T47D (cell line): ENCODE measurements around a stretch of chr10.

GRCh38 chr10:91220986-91221823, 742 bp downstream of the PCGF5 start:
- RRBS: 2% methylated on average over 20 of the region's 38 CpGs

DNA sequence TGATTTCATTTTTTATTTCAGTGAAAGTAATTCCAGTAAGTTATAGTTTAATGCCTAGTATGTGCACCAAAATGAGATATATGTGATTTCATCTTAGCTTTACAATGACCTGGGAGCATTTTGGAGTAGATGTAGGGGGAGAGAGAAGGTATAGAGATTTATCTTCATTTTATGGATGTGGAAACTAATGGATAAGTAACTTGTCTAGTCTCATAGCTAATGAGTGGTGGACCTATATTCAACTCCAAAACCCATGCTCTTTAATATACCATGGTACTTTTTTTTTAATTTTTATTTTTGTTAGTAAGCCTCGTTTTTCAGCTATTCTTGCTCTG, 3.2 kb downstream of the PCGF5 start:
- RRBS: no CpG with 5 or more reads among the region's 1 CpG

GRCh38 chr10:91295490-91295836, 75.0 kb downstream of the PCGF5 start:
- RRBS: no CpG with 5 or more reads among the region's 5 CpGs

DNA sequence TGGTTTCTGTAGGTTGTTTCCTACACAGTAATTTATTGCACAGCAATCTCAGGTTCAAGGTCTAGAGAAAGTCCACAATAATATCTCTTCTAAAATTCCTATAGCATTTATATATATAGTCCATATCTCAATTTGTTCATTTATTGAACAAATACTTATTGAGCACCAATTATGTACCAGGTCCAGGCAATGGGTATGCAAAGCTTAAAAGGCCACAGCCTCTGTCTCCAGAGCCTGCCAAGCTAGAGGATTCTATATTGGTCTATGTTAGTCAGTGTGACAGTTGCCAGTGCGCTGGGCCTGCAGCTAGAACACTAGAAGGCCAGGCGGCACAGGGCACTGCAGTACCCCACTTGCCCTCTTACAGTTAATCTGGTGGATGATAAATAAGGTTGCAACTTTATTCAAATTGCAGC, 68.9 kb downstream of the PPP1R3C start:
- RRBS: no CpG with 5 or more reads among the region's 2 CpGs

- RRBS: no CpG with 5 or more reads among the region's 6 CpGs
Observed at GRCh38 chr10:91607404-91608330, 25.2 kb downstream of the PPP1R3C start.

DNA sequence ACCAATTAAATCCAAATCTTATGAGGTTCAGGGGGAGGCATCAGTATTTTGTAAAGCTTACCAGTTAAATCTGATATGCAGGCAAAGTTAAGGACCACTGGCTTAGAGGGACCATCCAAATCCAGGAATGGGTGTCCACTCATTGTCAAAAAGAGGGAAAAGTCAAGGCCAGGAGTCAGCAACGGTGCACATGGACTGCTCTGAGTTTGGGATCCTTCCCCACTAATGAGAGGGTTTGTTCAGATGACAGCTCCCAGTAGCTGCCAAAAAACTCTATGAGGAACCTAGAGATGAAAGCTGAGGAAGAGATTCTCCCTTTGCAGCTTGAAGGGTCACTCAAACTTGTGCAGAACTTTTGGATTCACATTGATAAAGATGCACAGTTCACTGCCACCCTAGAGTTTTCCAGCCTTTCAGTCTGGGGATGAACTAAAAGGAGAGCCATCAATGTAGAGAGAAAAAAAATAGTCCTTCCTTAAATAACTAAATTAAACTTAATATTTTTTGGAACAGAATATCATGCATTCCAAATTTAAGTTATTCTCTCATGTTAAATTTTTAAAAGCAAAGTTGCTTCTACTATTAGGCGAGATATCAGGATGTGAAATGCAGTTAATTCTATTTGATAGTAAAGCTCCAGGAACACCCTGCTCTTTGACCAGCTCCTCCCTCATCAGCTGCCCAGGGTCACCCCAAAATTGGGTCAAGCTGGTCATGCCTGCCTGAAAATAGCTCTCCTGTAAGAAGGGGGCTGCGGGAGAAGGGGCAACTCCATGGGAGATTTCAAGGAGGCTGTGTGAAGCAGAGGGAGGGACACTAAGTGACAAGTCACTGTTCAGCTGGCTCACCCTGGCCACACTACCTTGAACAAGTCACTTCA, 6.2 kb downstream of the PPP1R3C start:
- RRBS: no CpG with 5 or more reads among the region's 3 CpGs

DNA sequence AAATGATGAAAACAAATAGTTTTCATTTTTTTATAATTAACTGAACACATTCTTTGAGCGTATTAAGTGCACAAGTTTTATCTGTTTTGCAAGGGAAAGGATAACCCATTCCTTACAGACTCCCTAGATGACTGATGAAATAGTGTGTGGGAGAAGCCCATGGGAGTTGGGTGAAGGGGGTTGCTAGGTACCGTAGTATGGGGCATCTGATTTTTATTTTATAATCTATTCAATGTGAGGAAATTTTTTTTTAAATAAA, 1.3 kb downstream of the BTAF1 start:
- RRBS: no CpG with 5 or more reads among the region's 2 CpGs

GRCh38 chr10:91974569-91974912, 51.0 kb downstream of the BTAF1 start:
- RRBS: no CpG with 5 or more reads among the region's 5 CpGs

GRCh38 chr10:92241068-92241597, 49.7 kb downstream of the CPEB3 start:
- RRBS: no CpG with 5 or more reads among the region's 10 CpGs

DNA sequence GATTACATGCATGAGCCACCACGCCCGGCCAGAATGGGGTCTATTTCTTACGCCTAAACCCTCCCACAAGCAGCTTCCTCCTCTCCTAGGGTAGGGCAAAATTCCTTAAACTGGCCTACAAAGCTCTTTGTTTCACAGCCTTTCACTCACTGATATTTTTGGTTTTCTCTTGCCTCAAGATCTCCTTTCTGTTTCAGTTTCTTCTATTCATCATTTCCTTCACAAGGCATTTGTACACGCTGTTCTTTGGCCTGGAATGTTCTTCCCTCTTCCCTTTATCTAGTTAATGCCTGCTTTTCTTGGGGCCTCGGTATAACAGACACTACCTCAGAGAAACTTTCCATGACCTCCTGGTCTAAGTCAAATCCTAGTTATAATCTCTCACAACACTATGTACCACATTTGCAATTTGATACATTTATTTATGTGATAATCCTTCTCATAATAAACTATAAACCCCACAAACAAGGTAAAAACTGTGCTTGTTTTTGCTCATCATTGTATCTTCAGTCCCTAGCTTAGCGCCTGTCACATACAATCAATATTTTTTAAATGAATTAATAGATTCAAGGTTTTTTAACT, 6.5 kb downstream of the CPEB3 start:
- RRBS: no CpG with 5 or more reads among the region's 6 CpGs

DNA sequence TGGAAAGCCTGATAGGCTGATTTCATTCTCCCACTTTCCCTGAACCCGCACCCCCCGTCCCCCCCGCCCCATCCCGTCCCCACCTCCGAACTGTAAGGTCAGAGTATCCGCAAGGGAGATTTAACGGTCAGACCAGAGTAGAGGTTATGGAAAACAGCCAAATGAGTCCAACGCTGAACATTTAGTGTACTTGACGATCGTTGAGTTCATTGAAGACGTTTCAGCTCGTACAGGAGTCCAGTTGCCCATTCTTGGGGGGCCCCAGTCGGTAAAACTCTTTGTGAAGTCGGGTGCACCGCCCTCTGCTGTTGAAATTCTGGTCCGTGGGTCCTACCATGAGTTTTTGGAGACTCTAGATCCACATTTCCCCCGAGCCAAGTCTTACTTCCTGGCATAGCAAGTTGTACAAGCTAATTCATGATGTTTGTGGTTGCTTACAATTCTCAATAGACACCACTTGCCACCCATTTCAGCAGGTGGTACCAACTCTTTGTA, 1.0 kb downstream of the MARCHF5 start:
- RRBS: no CpG with 5 or more reads among the region's 17 CpGs

DNA sequence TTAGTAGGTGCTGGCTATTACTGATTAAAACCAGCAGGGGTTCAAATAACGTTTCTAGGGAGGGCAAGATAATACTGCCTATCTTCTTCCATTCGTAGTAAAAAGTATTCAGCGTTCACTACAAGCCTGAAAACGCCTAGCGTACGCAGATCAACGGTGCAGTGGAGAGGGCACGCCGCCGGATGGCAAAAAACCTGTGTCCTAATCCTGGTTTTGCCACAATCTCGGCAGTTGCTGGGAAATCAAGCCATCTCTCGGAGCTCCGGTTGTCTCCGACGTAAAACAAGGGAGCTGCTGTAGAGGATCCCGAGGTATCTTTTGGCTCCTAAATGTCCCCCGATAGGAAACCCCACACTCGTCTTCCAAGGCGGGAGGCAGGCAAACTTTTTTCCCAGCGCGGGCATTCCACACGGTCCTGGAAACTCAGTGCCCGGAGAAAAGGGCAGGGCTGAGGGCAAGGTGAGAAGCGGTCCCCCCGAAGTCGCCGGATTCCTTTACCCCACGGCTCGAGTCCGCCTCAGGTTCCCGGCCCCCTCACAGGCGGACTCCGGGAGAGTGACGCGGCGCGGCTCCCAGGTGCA, 779 bp downstream of the IDE start:
- RRBS: 2% methylated on average over 12 of the region's 37 CpGs

GRCh38 chr10:92697047-92697852, 7.5 kb downstream of the HHEX start:
- RRBS: no CpG with 5 or more reads among the region's 8 CpGs

DNA sequence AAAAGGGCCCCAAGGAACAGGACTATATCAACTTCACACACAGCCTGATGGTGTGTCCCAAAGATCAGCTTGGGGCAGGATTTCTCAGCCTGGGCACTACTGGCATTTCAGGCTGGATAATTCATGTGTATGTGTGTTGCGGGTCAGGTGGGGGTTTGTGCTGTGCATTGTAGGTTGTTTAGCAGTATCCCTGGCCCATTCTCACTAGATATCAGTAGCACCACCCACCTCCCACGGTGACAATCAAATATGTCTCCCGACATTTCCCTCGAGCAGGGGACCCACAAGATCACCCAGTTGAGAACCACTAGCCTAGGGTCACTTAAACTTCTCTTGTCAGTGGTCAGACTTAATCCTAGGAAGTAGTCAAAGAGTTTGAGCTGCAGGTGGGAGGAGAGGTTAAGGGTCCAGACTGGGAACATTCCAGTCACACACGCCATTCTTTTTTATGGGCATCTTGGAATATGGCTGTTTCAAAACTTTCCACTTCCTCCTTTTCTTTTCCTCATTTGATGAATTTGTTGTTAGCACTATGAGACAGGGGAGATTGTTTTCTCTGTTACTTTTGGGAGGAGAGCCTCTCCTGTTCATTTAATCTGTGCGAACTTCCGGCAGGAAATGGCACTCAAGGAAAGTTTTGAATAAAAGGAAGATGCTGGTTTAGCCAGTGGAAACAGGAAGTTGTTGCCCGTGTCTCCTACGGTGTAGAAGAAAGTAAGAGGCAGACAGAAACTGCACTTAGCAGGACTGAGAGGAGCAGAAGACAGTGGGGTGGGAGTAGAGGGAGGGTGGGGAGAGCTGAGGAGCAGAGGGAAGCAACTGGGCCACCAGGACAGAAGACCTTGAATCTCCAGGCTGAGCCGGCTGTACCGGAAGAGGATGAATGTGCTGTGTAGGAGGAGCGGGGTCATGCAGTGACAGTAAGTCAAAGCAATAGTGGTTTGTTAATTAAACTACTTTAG, 17.6 kb upstream of the EXOC6 start:
- RRBS: no CpG with 5 or more reads among the region's 12 CpGs

- RRBS: no CpG with 5 or more reads among the region's 4 CpGs
Observed at GRCh38 chr10:93281119-93281596, 201.0 kb downstream of the MYOF start.

DNA sequence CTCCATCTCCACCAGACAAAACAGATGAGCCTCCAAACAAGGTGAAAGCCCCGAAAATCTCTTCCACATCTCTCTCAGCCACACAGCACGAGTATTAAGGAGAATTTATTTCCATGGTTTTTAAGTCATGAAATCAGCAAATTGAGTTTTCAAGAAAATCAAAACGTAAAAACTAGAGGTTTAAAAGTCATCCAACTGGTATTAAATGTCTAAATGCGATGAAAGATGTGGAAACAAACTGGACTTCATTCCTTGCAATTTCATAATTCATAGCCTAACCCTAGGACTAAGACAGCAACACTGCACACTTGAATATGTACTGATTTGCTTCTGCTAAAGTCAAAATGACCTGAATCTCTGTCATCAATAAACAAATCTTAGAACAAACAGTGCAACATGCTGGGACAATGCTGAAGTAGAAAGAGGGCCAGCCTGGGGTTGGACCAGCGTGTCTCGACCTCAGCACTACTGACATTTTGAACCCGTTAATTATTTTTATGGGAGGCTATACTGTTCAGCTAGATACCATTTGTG, 47.2 kb downstream of the MYOF start:
- RRBS: no CpG with 5 or more reads among the region's 7 CpGs

- RRBS: no CpG with 5 or more reads among the region's 8 CpGs
Observed at GRCh38 chr10:93436369-93437268, 45.5 kb downstream of the MYOF start.

GRCh38 chr10:93437269-93438190, 44.6 kb downstream of the MYOF start:
- RRBS: no CpG with 5 or more reads among the region's 19 CpGs

DNA sequence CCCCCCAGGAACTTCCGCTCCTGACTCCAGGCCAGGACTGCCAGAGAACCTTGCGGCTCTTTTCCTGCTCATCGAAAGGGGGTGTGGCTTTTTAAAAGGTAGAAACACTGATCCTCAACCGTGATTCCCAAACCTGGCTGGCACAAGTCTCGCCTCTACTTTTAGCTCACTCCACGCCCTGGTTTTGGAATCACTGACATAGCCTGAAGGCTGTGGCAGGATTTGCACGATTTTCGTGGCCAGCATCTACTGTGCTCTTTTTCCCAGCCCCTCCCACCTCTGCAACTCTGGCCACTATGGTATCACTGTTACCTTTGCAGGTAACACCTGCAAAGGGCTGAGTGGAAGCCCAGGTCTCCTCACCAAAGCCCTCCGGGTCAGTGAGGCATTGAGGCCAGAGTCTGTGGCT, 43.3 kb downstream of the MYOF start:
- RRBS: no CpG with 5 or more reads among the region's 9 CpGs